Epithelial cell of esophagus (primary cell): ENCODE results near the genes C6orf62 and H4C2.

DNA sequence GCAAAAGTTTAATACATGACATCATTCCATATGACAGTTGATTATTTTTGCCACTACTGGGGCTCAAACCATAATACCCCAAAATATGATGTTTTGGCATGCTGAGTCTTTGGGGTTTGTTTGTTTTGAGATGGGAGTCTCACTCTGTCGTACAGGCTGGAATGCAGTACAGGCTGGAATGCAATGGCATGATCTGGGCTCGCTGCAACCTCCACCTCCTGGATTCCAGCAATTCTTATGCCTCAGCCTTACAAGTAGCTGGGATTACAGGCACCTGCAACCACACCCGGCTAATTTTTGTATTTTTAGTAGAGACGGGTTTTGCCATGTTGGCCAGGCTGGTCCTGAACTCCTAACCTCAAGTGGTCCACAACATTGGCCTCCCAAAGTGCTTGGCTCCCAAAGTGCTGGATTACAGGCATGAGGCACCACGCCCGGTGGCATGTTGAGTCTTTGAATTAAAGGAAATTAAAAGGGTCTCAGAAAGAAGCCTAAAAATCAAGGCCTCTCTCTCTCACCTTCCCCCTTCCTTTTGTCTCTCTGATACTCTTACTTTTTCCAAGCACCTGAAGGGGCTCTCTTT, 1.2 kb upstream of the MRS2 start:
- RRBS, result no CpG with 5 or more reads among the region's 6 CpGs

- RRBS, result no CpG with 5 or more reads among the region's 3 CpGs
These were observed 2.6 kb downstream of the TDP2 start for GRCh38 chr6:24664038-24664587.

GRCh38 chr6:24667431-24667820, 549 bp downstream of the ACOT13 start:
- RRBS, result no CpG with 5 or more reads among the region's 7 CpGs

DNA sequence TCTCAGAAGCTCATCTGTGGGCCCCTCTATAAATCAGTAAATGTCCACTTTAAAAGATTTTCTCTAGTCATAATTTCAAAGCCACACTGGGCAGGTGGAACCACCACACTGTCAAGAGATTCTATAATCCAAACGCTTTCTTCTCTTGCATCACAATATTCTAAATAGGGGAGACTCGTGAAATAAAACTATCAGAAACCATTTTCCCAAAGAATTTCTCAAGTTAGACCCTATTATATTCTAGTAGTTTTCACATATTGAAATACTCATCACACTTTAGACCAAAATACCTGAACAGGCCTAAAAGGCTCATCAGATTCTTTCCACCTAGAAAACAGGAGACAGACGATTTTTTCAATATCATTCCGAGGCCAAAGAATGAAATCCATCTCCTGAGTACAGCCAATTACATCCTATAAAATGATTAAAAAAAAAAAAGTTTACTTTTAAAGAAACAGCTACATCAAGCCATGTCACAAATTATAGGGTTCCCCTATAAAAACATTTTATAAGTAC, 4.9 kb downstream of the C6orf62 start:
- RRBS, result no CpG with 5 or more reads among the region's 4 CpGs

GRCh38 chr6:24715771-24717092, 2.7 kb downstream of the C6orf62 start:
- RRBS, result no CpG with 5 or more reads among the region's 16 CpGs

DNA sequence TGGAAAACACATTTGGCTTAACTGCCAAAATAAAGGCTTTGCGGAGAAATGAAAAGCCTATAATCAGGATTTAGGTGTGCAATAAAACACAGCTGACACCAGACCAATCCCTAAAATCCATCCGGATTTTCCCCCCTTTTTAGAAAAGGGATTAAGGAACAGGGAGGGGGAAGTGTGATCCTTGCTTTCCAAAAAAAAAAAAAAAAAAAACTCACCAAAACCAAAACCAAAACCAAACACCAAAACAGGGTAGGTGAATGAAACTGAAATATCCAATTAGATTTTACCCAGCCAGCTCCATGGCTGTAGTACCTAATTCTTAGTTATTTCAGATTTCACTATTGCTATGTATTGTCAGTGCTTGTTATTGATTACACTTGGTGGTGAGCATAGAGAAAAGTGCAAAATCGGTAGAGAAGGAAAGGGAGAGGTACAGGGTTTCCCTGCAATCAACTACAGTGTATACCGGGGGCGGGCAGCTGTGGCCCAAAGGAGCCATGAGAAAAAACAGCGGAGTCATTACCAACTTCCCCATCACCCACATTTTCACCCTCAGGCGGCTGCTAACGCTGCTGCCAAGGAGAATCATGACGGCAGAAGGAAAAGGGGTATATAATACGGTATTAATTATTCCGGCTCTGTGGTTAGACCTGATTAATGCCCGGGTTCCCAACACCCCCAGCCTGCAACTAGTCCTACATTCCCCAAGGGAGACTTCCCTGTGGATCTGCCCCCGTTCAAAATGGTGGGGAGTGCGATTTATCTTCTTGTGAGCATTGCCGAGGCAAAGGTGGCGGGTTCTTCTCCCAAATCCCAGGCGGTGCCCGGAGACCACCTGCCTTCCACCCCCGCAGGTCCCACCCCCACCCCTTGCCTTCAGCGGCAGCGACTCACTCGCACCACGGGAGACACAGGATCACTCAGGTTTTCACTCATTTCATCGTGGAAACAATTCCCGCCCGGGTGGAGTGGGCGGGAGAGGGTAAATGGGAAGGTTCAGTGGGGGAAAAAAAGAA, at the start of gene C6orf62:
TSS of gene C6orf62 (minus strand) at position 189 of the 1,016 bp plus-strand sequence.
- RRBS, result no CpG with 5 or more reads among the region's 27 CpGs

- RRBS, result no CpG with 5 or more reads among the region's 10 CpGs
These were observed 26.0 kb downstream of the RIPOR2 start for GRCh38 chr6:24909720-24910119.

- RRBS, result no CpG with 5 or more reads among the region's 5 CpGs
These were observed 9.3 kb downstream of the RIPOR2 start for GRCh38 chr6:24926361-24926941.

- RRBS, result no CpG with 5 or more reads among the region's 11 CpGs
These were observed 1.9 kb downstream of the RIPOR2 start for GRCh38 chr6:24933613-24934483.

- RRBS, result no CpG with 5 or more reads among the region's 10 CpGs
These were observed 120.5 kb upstream of the RIPOR2 start for GRCh38 chr6:25056076-25056827.

DNA sequence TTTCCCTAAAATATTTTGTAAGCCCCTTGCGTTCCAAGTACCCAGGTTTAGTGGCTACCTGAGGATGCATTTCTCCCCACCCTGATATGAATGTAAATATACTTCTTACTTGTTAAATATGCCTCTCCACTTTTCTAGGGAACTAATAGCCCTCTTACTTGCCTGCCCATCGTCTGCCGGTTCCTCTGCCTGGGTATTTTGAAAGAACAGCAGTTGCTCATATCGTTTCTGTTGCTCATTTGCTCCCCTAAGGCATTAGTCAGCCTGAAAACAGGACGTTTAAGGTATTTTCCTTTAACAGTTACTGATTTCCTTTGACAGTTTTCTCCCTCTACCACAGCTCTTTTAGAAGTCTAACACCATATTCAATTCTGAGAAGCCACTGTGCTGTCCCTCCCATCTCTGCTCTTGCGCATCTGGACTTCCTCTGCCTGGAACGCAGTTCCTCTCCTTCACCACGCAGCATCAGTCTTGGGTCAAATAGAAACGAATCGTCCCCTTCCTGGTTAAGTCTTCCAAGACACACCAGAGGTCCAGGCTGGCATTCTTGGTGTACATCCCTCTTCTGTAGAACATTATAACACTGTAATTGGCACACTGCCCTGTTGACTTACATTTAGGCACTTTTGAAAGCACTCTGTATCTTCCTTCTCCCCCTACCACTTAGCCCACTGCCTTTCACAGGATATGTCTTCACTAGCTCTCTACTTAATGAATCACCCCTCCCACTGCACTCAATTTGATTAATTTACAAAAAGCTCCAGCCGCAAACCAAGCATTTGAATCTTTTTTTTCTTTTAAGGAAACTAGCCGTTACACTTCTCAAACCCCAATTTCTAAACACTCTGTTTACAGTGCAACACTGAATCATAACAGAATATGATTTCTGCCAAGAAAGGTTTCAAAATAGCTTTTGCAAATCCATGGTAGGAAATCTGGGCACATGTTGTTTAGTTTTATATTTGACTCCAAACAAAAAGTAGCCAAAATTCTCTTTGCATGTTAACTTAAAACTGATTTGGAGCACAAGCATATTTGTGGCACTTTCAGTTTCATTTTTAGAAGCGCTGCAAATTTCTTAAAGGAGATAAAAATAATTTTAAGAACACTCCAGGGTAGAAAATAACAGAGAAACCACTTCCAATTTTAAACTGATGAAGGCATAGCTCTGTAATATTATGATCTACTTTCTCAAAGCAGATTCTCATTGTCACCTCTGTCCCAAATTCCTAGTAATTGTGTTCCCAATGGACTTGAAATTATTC, 140.8 kb upstream of the CARMIL1 start:
- RRBS, result no CpG with 5 or more reads among the region's 13 CpGs

DNA sequence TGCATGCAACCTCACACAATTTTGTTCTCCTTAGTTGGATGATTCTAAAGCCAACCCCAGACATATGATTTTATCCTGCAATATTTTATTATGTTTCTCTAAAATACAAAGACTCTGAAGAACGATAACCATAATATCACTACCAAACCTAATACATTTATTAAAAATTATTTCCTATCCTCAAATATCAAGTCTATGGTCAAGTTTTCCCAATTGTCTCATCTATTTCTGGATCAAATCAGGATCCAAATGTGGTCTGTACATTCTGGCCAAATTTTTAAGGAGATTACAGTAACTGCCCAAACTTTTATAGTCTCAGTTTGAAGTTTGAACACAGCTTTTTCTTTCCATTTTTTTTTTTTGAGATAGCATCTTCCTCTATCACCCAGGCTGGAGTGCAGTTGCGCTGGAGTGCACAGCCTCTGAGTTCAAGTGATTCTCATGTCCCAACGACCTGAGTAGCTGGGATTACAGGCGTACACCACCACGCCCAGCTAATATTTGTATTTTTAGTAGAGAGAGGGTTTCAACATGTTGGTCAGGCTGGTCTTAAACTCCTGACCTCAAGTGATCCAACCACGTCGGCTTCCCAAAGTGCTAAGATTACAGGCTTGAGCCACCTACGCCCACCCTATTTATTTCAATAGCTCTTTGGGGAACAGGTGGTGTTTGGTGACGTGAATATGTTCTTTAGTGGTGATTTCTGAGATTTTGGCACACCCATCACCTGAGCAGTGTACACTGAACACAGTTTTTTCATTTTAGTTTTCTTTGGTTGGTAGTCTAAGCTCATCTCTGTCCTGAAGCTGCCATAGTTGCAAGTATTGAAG, 85.0 kb upstream of the CARMIL1 start:
- RRBS, result no CpG with 5 or more reads among the region's 9 CpGs

DNA sequence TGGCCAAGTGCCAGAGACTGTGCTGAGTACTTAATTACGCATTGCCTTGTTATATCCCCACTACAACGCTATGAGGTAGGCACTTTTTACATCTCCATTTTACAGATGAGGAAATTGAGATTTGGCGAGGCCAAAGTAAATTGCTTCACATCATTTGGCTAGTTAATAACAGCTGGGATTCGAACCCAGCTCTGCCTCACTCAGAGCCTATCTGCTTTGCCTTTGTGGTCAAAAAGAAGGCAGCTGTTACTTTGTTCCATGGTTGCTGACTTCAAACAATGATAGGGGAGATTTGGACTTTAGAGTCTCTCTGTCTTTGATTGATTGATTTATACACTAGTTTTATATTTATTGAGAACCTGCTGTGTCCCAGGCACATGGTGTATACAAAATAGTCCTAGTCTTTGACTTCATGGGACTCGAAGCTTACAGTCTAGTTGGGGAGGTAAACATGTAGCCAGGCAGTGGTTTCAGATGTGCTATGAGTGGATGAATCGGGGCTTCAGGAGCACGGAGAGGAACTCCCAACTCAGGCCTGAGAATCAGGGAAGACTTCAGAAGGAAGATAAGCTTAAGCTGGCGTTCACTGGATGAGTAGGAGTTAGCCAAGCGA, 8.5 kb downstream of the CARMIL1 start:
- RRBS, result no CpG with 5 or more reads among the region's 9 CpGs

DNA sequence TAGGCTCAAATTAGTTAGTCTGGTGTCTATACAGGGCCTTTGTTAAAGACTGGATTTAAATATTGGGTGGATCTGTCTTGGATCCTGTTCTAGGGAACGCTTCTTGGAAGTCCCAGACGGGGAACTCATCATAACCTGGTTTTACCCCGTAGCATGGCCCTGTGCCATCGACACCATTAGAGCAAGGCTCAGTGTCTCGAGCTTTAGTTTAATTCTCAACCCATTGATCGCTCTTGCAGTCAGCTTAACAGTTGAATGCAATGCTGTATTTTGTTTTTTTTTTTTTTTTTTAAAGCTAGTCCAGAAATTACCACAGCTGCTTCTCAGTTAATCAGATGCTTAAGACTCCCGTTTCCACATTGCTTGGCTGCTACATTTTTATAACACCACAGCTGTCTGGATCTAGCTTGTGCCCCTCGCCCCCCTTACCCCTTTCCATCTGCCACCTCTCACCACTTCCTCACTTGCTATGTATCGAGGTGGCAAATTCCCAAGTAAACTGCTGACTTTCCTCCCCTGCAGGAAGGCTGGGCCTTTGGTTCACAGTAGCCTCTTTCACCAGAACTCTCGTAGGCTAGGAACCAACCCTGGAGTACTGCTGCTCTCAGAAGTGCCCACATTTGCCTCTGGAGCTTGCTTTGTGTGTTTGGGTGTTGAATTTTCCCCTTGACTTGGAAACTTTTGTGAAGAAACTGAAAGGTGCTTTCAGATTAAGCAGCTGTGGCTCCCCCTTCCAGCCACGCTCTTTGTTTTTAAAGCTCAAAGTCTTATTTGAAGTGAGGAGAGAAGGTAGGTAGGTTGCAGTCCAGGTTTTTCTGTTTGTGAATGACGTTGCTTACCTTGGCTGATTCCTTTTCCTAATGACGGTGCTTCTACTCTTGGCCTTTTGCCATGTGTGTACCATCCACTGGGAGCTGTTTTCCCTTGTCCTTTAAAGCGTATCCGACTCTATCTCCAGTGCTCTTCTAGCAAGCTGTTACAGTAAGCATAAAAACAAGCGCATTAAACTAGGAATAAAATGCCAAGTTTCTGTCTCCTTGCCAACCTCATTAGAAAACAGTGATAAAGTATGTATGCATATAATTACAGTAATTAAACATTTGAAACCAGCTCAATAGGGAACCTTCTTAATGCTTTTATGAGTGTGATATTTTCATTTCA, 90.3 kb downstream of the CARMIL1 start:
- RRBS, result no CpG with 5 or more reads among the region's 16 CpGs

GRCh38 chr6:25404613-25405148, 125.5 kb downstream of the CARMIL1 start:
- RRBS, result no CpG with 5 or more reads among the region's 10 CpGs

DNA sequence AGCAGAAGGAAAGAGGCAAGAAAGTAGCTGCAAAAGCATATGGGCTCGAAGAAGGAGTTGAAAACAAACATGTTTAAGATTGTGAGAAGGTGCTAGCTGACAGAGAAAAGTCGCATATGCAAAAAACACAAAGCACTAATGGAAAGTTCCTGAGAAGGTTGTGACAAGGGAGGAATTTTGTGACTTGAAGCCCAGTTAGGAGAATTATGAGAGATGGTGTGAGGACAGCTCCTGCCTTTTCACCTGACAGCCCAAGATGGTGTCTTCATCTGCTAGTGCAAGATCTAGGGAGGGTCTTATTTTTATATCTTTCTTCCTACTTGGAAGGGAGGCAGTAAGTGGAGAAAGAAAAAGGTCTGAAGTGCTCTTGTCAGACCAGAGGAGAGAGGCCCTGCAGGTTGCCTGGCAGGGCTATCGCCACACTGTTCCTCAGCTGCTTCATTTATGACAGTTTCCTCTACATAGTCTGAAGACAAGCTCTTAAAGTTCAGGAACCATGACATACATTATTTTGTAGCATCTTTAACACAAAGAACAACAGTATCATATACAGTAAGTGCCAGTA, 27.4 kb downstream of the SLC17A4 start:
- RRBS, result no CpG with 5 or more reads among the region's 3 CpGs

DNA sequence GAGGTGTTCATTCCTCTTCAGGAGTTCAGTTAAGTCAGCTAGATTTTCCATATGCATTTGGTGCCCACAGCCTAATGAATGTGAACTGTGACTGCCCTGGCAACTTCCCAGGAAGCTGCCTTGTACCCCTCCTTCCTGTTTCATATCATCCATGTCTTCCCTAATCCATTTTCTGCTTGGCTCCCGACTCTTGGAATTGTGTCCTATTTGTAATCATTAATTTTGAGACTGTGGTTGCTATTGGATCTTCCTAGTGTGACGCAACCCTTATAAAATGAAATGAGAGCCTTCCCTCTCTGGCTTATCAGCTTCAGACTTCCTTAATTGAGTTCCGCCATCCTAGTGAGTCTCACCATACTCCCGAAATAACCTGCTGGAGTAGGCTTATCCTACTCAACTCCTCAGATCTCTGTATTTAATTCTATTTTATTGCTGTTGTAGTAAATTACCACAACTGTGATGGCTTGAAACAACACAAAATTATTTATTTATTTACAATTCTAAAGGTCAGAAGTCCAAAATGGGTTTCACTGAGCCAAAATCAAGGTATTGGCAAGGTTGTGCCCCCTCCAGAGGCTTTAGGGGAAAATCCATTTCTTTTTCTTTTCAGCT, 685 bp upstream of the SLC17A2 start:
- RRBS, result no CpG with 5 or more reads among the region's 4 CpGs

GRCh38 chr6:26019785-26020070, 523 bp upstream of the H3C1 start:
- RRBS, result no CpG with 5 or more reads among the region's 4 CpGs

DNA sequence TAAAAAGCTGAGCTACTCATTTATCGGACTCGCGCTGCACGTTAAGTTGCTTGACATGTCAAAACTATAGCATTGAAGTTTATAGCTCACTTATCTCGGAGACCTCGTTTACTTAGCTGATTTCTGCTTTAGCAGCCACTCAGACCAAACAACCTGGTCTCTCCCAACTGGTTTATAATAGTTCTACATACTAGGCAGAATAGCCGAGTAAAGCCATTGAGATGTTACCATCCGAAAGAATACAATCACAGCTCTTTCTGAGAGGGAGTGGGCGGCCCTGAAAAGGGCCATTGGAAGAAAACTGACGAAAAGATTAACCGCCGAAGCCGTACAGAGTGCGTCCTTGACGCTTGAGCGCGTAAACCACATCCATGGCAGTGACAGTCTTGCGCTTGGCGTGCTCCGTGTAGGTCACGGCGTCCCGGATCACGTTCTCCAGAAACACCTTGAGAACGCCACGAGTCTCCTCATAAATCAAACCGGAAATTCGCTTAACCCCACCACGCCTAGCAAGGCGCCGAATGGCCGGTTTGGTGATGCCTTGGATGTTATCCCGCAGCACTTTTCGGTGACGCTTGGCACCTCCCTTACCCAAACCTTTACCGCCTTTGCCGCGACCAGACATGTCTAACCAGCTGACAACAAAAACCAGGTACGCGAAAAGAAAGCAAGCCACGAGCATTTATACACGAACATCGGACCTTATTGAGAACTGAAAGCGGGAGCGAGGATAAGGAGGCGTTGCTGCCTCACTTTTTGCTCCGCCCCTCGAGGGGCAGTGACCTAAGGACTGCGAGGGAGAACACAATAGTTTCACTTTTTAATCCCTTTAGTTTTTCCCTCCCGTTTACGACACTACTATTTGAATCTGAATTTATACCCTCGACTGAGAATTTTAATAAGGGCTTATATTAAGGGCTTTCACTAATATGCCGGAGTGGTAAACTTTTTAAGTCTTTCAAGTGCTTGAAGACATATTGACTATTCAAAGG, at the start of gene H4C2:
TSS of gene H4C2 (minus strand) at position 656 of the 992 bp plus-strand sequence.
- RRBS, result no CpG with 5 or more reads among the region's 53 CpGs

GRCh38 chr6:26046104-26046555, 946 bp downstream of the H3C3 start:
- RRBS, result no CpG with 5 or more reads among the region's 4 CpGs